ENCODE data around the genes ADAMTSL1, SAXO1 and PLIN2.

- RRBS = no CpG with 5 or more reads among the region's 13 CpGs
Observed at GRCh38 chr9:14320766-14321502, 7.0 kb upstream of the NFIB start.

- RRBS = no CpG with 5 or more reads among the region's 2 CpGs
Observed at GRCh38 chr9:15430933-15431243, 8.2 kb downstream of the SNAPC3 start.

- RRBS = no CpG with 5 or more reads among the region's 2 CpGs
Observed at GRCh38 chr9:15473933-15474487, 36.8 kb downstream of the PSIP1 start.

DNA sequence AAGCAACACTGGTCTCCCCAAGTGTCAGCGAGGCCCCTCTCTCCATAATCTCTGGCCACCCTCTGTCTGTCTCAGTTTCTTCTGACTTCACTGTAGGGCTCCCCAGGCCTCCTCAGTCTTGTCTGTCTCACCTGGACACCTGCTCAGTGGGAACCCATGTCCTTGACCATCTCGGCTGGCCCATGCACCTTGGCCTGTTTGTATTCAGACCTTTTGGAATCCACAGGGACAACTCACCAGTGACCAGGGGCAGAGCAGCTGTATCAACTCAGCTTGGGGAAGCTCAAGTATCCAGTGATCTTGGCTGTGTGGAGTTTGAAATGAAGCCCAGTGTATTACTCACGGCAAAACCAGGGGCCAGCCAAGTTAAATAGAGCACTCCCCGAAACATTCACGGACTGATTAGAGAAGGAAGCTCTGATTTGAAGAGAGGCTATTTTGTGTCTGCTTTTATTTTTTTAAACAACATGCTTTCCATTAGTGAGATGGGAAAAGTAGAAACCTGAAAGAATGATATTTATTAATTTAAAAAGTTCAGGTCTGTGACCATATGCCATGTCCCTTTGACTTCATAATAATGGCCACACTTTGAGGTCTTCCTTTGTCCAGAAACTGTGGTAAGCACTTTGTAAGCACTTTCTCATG, 656.7 kb downstream of the BNC2 start:
- RRBS = no CpG with 5 or more reads among the region's 5 CpGs

- RRBS = no CpG with 5 or more reads among the region's 3 CpGs
Observed at GRCh38 chr9:16281871-16282135, 588.7 kb downstream of the BNC2 start.

GRCh38 chr9:16344211-16344698, 526.2 kb downstream of the BNC2 start:
- RRBS = no CpG with 5 or more reads among the region's 8 CpGs

GRCh38 chr9:16575680-16576423, 294.6 kb downstream of the BNC2 start:
- RRBS = no CpG with 5 or more reads among the region's 9 CpGs

GRCh38 chr9:17017883-17019158, 116.5 kb upstream of the CNTLN start:
- RRBS = no CpG with 5 or more reads among the region's 17 CpGs

DNA sequence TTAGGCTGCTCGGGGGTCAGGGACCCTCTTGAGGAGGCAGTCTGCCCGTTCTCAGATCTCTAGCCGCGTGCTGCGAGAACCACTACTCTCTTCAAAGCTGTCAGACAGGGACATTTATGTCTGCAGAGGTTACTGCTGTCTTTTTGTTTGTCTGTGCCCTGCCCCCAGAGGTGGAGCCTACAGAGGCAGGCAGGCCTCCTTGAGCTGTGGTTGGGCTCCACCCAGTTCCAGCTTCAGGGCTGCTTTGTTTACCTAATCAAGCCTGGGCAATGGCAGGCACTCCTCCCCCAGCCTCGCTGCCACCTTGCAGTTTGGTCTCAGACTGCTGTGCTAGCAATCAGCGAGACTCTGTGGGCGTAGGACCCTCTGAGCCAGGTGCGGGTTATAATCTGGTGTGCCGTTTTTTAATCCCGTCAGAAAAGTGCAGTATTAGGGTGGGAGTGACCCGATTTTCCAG, 133.7 kb downstream of the CNTLN start:
- RRBS = no CpG with 5 or more reads among the region's 12 CpGs

- RRBS = no CpG with 5 or more reads among the region's 6 CpGs
Observed at GRCh38 chr9:17394534-17395023, 184.3 kb upstream of the SH3GL2 start.

GRCh38 chr9:17988595-17988906, 409.7 kb downstream of the SH3GL2 start:
- RRBS = no CpG with 5 or more reads among the region's 1 CpG

DNA sequence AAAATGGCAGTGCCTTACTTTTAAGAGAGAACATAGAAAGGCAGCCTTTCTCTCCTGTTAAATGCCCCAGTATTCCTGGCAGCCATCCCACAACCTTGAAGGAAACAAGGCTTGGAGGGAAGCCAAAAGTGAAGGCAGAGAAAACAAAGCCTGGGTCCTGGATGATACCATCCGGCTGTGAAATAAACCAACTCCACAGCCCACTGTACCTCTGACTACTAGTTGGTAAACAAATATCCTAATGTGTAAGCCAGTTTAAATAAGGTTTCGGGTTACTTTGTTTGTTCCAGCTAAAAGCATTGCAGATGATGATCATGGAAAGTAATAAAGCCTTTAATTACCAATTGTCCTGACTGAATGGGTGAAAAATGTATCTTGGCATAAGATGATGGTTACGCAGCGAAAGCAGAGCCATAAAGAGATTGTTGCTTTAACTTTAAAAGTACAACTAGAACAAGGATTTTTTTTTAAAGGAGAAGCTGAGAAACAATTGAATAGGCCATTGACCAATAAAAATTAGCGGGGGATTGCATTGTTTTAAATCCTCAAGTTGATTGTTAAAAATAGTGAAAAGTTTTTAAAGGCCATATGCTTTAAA, 80.1 kb upstream of the ADAMTSL1 start:
- RRBS = no CpG with 5 or more reads among the region's 5 CpGs

DNA sequence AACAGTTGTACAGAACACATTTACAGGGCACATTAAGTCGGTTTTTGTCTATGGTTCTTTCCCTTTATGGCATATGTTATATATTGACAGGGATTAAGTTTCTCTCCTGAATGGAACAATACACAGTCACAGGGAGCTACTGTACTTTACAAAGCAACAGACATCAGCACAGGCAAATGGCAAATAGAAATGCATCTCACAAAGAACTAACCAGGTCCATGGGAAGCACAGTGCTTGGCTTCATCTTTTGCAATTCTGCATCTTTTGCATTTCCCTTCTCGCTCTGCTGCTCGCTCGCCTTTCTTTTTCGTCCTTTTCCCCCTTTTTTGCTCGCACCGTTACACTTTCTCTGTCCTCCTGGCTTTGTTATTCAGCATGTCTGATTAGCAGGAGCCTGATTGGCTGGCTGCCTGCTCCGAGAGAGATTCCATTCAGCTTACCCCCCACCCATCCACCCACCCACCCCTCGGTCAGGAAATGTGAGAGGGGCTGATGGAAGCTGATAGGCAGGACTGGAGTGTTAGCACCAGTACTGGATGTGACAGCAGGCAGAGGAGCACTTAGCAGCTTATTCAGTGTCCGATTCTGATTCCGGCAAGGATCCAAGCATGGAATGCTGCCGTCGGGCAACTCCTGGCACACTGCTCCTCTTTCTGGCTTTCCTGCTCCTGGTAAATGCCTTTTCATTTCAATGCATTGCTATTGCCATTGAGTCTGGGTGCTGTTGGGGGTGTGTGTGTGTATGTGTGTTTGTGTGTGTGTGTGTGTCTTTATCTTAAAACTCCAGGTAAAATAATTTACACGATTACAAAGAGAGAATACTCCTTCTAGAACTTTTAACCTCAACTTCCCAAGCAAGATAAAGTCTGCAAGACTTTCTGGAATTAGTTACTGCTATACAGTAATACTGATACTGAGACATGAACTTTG, at the start of gene ADAMTSL1:
Gene ADAMTSL1 (plus strand): TSS at position 529 of the 930 bp plus-strand sequence.
- RRBS = no CpG with 5 or more reads among the region's 14 CpGs

DNA sequence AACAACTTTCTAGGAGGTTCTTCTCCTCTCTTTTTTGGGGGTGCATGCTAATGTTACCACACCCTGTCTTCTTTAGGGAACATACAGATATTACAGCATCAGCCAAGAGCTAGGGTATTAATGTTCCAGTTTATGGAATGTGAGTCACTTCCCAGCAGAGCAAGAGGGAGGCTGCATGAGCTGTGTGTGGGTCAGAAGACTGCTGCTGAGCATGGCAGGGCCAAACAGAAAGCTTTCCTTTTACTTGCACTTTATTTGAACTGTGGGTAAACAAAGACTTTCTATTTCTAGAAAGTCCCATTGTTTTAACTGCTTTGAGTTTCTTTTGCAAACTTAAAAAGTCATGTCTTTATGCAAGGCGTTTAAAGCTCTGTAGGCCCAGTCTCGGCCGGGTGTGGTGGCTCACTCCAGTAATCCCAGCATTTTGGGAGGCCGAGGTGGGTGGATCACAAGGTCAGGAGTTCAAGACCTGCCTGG, 159.0 kb downstream of the ADAMTSL1 start:
- RRBS = no CpG with 5 or more reads among the region's 4 CpGs

GRCh38 chr9:19033019-19033630, at the start of gene SAXO1:
SAXO1 (minus strand) TSS chr9:19033209.
- RRBS = no CpG with 5 or more reads among the region's 22 CpGs

DNA sequence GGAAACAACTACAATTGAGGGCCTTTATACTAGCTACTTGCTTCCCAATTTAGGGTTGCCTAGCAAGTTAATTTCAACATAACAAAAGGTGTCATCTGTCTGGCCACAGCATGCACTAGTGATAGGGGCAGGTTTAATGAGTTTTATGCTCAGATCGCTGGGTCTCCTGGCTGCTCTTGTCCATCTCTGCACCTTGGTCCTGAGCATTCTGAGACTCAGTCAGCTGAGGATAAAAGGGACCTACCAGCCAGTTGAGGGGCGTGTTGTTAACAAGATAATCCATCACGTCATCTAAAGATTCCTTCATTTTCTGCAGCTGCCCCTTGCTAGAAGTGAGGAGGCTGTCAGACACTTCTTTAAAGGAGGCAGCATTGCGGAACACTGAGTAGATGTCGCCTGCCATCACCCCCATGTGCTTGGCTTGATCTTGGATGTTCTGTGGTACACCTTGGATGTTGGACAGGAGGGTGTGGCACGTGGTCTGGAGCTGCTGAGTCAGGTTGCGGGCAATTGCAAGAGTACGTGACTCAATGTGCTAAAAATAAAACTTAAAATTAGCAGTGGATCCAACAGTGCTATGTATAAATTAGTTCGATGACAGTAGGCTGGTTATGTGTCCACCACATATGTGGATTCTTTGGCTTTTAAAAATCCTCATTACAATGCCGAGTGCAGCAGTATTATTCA, 11.0 kb downstream of the PLIN2 start:
- RRBS = no CpG with 5 or more reads among the region's 10 CpGs

DNA sequence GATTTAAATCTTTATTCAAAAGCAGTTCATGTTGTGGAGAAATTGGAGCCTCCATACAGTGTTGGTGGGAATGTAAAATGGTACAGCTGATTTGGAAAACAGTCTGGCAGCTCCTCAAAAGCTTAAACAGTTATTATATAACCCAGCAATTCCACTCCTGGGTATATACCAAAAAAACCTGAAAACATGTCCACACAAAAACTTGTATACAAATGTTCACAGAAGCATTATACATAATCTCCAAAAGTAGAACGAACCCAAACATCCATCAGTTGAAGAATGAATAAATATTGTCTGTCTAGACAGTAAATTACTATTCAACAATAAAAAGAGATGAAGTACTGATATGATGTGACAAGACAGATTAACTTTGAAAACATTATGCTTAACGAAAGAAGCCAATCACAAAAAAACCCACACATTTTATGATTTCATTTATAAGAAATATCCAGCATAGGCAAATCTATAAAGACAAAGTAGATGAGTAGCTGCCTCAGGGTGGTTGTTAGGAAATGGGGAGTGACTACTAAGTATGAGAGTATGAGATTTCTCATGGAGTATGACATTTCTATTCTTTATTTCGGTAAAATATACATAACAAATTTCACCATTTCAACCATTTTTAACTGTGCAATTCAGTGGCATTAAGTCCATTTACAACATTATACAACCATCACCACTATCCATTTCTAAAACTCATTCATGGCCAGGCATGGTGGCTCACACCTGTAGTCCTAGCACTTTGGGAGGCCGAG, 2.5 kb downstream of the PLIN2 start:
- RRBS = no CpG with 5 or more reads among the region's 4 CpGs

GRCh38 chr9:19127343-19127896, at the start of gene PLIN2:
PLIN2 (minus strand) TSS chr9:19127492.
- RRBS = 2% methylated on average over 20 of the region's 56 CpGs

DNA sequence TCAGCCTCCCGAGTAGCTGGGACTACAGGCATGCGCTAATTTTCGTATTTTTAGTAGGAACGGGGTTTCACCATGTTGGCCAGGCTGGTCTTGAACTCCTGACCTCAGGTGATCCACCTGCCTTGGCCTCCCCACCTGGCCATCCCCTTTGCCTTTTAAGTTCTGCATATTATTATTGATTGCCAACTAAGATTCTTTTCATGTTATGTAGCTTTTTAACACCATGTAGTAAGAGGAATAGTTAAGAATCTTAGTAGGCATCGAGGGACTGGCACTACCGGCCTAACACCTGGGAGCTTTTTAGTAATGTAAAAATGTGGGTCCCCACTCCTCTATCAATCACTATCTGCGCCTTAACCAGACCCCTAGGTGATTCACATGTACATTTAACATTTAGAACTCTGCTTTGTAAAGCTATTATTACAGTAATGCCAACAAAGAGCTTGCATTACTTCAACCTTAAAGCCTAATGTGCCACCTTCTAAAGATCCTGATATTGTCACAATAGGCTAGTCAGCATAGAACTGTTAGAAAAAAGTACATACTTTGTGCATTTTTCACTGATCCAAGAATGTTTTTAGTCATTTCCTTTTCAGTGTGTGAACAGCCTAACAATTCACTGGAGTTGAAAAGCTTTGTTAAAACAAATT, 4.7 kb downstream of the RPS6 start:
- RRBS = no CpG with 5 or more reads among the region's 7 CpGs

GRCh38 chr9:19445175-19446078, 36.6 kb downstream of the ACER2 start:
- RRBS = no CpG with 5 or more reads among the region's 5 CpGs